H1 (cell line): ENCODE measurements around a stretch of chr10.

GRCh38 chr10:96671320-96671873, 48.9 kb downstream of the PIK3AP1 start:
- RRBS = no CpG with 5 or more reads among the region's 4 CpGs
CAGE:
- cytosol, long polyA plus RNA = no peak
- long polyA plus RNA = no peak
- nucleus, long polyA plus RNA = no peak

DNA sequence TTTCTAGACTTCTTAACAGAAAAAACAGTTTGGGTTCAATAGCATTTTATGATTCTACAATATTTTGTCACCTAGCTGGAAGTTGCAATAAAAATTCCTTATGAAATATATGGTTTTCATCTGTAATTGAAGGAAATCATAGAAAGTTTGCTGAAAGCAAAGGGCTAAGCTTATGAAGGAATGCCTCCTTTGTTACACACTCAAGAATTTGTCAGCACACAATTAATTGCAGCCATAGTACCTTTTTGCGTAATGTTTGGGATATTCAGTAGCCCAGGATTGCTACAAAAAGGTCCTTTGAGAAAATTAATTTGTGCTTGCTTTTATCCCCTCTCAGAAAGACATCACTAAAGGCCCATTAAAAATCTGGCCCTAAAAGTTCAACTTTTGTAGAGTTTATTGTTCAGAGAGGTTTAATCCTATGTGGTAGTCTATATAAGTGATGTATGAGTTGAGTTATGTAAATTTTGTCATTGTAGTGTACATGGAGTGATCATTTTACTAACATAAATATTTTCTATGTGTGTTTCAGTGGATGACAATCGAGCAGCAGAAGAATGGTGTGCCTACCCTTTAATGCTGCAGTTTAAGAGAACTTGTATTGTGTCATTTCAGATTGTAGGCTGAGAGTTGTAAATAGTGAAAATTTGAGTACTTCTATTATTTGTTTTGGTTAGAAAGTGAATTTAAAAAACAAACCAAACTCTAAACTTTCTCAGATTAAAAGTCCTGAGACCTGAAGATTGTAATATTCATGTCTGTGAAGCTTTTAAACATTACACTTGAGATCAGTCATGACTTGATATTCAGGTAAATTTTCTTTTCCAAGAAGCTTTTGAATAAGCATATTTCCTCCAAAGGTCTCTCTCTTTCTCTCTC, 126.0 kb downstream of the LCOR start:
- RRBS = no CpG with 5 or more reads among the region's 2 CpGs
CAGE:
- cytosol, long polyA plus RNA = no peak
- long polyA plus RNA = no peak
- nucleus, long polyA plus RNA = start-site peak on the plus strand centred at position 130 of the sequence, 97 bp wide, 14 reads; start-site peak on the plus strand centred at position 283 of the sequence, 17 bp wide, 6 reads

- RRBS = no CpG with 5 or more reads among the region's 12 CpGs
CAGE:
- cytosol, long polyA plus RNA = no peak
- long polyA plus RNA = no peak
- nucleus, long polyA plus RNA = no peak
Measured at GRCh38 chr10:96984712-96985118, 152.6 kb downstream of the LCOR start.

DNA sequence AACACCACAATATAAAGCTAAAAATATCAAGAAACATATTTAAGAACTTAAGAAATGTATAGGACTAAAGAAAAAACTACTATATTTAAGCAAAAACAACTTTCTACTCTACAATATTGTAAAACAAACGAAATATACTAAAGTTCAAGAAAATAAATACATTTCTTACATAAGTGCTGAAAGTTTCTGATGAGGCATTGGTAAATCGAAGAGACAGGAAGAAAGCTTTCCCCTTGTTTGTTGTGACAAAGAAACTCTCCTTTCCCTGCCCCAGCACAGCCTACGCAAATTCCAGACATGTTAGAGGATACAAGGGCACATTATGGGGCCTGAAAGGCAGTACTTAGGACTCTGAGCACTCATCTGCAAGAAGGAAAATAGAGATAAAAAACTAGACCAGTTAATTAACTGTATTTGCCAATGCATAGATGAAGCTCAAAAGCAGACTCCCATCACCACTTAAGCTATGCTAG, 22.0 kb downstream of the ARHGAP19 start:
- RRBS = no CpG with 5 or more reads among the region's 3 CpGs
CAGE:
- cytosol, long polyA plus RNA = no peak
- long polyA plus RNA = no peak
- nucleus, long polyA plus RNA = no peak

DNA sequence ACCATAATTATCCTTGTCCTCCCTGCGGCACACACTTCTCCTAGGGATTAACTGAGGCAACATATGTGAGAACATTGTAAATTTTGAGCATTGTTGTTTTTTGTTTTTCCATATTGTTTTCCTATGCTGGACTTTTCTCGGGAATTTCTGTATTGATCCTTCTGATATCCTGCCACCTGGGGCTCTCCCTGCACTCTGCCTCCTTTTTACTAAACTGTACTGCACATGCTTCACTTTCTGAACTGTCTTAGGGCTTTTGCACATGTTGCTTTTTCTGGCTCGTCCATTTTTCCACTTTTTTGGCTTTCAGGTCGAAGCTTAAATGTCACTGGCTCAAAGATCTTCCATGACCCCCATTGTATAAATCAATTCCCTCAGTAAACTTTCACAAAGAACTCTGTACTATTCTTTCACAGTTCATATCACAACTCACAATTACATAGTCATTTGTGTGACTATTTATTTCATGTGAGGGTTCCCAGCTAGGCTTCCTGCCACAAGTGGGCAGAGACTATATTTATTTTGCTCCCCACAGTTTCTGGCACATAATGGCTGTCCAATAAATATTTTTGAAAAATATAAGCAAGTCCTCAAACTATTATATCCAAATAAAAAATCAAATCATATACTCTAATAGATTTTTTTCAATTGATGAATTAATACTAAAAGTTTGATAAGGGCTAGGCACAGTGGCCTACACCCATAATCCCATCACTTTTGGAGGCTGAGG, 1.5 kb upstream of the ARHGAP19 start:
- RRBS = no CpG with 5 or more reads among the region's 4 CpGs
CAGE:
- cytosol, long polyA plus RNA = no peak
- long polyA plus RNA = no peak
- nucleus, long polyA plus RNA = no peak

- RRBS = no CpG with 5 or more reads among the region's 4 CpGs
CAGE:
- cytosol, long polyA plus RNA = no peak
- long polyA plus RNA = no peak
- nucleus, long polyA plus RNA = no peak
Measured at GRCh38 chr10:97321798-97322463, 2.9 kb downstream of the FRAT1 start.

DNA sequence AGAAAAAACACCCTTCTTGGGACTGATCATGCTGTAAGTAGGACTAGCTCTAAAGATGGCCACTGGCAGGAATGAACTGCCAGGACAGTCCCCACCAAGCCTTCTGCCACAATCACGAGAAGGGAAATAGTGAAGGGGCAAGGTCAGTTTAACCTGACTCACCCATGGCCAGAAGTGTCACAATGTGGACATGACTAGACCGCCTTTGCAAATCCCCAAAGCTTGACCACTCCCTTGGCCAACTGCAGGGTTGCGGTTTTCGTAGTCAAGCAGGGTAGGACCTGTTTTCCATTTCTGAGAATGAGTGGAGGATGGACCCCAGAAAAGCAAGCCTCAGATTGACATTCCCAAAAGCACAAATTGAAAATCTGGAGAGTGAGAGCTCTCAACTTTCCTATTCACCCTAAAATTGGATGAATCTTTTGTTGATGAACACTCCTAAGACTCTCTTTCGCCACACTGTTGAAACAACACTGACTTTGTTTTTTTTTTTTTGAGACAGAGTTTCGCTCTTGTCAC, 19.5 kb upstream of the FRAT2 start:
- RRBS = no CpG with 5 or more reads among the region's 6 CpGs
CAGE:
- cytosol, long polyA plus RNA = no peak
- long polyA plus RNA = no peak
- nucleus, long polyA plus RNA = no peak

- RRBS = no CpG with 5 or more reads among the region's 10 CpGs
CAGE:
- cytosol, long polyA plus RNA = no peak
- long polyA plus RNA = no peak
- nucleus, long polyA plus RNA = no peak
Measured at GRCh38 chr10:97366414-97366705, 31.8 kb upstream of the FRAT2 start.

- RRBS = no CpG with 5 or more reads among the region's 28 CpGs
CAGE:
- cytosol, long polyA plus RNA = no peak
- long polyA plus RNA = no peak
- nucleus, long polyA plus RNA = no peak
Measured at GRCh38 chr10:97366706-97367657, 32.5 kb upstream of the FRAT2 start.

DNA sequence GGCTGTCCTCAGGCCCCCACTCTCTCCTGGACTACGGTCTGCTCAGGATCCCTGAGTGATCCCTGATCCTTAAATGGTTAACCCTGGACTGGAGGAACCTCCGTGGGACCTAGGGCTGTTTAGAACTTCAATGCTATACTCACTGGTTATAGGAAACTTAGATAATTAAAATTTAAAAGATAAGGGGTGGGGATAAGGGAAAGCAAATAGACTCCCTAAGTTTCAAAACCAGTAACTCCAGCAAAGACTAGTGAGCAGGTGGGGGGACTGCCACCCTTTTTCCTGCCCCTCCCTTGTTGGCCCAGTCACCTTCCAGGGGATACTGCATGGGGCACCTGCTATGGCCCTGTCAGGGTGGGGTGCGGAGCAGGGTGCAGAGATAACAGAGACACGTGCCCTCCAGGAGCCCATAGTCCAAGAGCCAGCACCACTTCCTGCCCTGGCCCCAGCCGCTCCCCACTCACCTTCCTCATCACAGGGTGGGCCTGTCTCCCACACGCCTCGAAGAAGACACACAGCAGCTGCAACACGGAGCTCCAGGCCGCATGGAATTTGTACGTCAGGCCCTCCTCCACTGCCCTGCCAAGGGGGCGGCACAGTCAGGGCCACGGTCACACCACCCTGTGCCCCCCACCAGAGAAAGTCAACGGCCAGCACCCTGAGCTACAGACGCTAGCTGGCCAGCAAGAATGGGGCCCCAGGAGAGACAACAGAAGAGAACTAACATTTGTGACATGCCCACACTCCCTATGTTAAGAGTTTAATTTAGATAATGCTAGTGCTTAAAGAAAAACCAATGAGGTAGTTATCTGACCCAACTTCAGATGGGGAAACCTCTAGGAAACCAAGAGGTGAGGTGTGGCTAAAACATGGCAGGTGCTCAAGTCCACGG, 20.6 kb downstream of the RRP12 start:
- RRBS = no CpG with 5 or more reads among the region's 15 CpGs
CAGE:
- cytosol, long polyA plus RNA = no peak
- long polyA plus RNA = no peak
- nucleus, long polyA plus RNA = no peak

DNA sequence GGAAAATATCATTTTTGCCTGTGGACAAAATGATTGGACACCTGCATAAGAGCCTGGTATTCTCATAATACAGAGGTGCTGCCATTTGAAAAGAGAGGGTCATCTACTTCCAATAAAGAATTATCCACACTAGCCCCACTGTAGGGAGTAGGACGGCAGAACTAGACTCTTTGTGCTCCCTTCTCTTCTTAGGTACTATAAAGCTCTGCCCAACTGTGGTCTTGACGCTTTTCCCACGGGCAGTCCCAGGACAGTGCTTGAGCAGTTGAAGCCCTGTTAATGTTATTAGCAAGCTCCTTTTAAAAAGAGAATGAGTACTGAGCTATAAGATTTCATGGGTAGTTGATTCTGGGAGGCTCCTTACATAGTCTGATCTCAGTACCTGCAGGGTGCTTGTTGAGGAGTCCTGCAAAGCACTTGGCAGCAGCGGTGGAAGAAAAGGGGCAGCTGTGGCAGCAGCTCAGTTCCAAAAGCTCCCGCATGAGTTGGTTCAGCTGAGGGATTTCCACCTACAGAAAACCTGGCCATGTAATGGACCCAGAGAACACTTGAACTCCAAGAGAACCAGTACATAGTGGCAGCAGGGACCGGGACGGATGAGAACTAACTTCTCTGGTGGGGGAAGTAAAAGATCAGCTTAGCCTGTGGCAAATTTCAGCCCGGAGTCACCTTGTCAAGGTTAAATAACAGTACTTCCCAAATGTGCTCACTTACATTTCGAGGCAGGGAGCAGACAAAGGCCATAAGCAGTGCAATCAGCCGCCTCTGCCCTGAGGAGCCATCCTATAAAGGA, 15.3 kb downstream of the ZDHHC16 start:
- RRBS = 93% methylated on average over 3 of the region's 10 CpGs
CAGE:
- cytosol, long polyA plus RNA = no peak
- long polyA plus RNA = no peak
- nucleus, long polyA plus RNA = no peak

- RRBS = no CpG with 5 or more reads among the region's 24 CpGs
CAGE:
- cytosol, long polyA plus RNA = no peak
- long polyA plus RNA = no peak
- nucleus, long polyA plus RNA = no peak
Measured at GRCh38 chr10:97497406-97498036, 701 bp downstream of the MMS19 start.

DNA sequence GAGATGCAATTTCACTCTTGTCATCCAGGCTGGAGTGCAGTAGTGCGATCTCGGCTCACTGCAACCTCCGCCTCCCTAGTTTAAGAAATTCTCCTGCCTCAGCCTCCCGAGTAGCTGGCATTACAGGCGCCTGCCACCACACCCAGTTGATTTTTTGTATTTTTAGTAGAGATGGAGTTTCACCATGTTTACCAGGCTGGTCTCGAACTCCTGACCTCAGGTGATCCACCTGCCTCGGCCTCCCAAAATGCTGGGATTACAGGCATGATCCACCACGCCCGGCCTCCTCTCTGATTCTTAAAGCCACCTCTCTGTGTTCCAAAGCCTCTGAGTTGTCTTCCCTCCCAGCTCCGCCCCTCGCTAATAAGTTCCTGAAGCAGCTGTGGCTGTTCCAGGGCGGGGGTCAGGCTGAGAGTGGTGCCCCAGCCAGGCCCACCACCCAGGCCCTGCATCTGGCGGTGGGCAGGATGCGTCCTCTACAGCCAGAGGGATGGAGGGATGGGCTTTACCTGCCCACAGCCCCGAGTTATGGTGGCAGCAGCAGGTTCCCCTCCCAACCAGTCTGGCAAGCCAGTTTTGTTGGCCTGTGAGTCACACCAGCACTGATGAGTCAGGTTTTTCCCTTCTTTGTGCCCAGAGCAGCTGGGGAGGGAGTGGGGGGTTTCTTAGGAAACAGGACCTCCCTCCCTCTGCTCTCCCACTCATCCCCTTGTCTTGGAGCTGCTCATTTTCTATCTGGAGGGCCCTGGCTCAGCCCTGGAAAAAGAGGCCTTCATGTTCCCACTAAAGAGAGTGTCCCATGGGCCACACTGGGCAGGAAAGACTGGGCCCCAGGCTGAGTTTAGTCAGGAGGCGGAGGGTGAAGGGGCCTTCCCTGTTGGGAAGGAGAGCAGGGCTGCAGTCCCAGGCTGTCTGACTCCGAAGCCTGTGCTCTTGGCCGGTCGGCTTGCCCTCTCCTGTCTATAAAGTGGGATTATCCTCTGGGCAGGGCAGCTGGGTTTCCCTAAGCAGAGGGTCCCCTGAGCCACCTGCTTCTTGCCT, 30.5 kb upstream of the ANKRD2 start:
- RRBS = no CpG with 5 or more reads among the region's 19 CpGs
CAGE:
- cytosol, long polyA plus RNA = no peak
- long polyA plus RNA = no peak
- nucleus, long polyA plus RNA = no peak

GRCh38 chr10:97549853-97550763, 22.5 kb upstream of the ANKRD2 start:
- RRBS = no CpG with 5 or more reads among the region's 19 CpGs
CAGE:
- cytosol, long polyA plus RNA = no peak
- long polyA plus RNA = no peak
- nucleus, long polyA plus RNA = no peak

DNA sequence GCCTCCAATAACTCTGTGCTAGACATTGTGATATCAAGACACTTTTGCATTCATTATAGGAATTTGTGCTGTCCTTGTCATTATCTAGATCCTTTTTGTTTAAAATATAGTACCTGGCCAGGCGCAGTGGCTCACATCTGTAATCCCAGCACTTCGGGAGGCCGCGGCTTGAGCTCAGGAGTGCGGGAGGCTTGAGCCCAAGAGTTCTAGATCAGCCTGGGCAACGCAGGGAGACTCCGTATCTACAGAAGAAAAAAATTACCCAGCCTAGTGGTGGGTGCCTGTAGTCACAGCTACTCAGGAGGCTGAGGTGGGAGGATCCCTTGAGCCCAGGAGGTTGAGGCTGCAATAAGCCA, 570 bp upstream of the MORN4 start:
- RRBS = no CpG with 5 or more reads among the region's 7 CpGs
CAGE:
- cytosol, long polyA plus RNA = no peak
- long polyA plus RNA = no peak
- nucleus, long polyA plus RNA = no peak

GRCh38 chr10:97721823-97722535, 8.4 kb downstream of the MARVELD1 start:
- RRBS = no CpG with 5 or more reads among the region's 11 CpGs
CAGE:
- cytosol, long polyA plus RNA = no peak
- long polyA plus RNA = no peak
- nucleus, long polyA plus RNA = no peak

DNA sequence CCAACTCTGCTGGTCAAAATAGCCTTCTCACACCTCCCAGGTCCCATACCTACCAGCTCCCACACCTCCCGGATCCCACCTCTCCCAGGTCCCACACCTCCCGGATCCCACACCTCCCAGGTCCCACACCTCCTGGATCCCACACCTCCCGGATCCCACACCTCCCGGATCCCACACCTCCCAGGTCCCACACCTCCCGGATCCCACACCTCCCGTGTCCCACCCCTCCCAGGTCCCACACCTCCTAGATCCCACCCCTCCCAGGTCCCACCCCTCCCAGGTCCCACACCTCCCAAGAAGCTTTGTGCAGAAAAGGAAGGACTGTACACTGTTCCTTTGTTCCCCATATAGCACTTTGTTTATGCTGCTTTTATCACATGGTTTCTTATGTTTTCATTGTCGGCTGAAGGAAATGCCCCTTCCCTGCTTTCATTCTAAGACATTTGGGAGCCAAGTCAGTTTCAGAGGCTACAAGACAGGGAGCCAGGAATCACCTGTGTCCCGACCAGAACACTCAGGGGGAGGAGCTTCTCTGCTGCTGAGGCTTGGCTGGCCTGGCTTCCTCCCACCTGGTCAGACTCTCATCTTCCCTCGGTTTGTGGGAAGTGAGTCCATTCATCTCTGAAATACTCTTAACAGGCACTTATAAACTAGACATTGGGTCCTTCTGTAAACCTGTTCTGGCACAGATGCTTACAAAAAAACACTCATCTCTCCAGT, 19.8 kb upstream of the GOLGA7B start:
- RRBS = no CpG with 5 or more reads among the region's 9 CpGs
CAGE:
- cytosol, long polyA plus RNA = no peak
- long polyA plus RNA = no peak
- nucleus, long polyA plus RNA = no peak

GRCh38 chr10:97895772-97896130, 46.1 kb downstream of the GOLGA7B start:
- RRBS = 90% methylated on average over 4 of the region's 14 CpGs
CAGE:
- cytosol, long polyA plus RNA = no peak
- long polyA plus RNA = no peak
- nucleus, long polyA plus RNA = no peak

DNA sequence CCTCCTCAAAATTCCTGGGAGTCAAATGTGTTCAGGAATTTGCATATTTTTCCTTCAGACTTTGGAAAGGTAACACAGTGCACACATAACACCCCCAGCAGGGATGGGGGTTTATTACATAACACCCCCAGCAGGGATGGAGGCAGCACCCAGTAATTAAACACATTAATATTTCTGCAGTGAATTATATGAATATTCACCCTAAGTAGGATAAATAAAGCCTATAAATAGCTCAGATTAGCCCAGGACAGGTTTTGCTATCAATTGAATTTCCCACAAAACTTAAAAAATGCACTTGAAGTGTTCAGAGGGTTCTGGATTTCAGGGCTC, 76.8 kb downstream of the GOLGA7B start:
CAGE:
- cytosol, long polyA plus RNA = no peak
- long polyA plus RNA = no peak
- nucleus, long polyA plus RNA = no peak

DNA sequence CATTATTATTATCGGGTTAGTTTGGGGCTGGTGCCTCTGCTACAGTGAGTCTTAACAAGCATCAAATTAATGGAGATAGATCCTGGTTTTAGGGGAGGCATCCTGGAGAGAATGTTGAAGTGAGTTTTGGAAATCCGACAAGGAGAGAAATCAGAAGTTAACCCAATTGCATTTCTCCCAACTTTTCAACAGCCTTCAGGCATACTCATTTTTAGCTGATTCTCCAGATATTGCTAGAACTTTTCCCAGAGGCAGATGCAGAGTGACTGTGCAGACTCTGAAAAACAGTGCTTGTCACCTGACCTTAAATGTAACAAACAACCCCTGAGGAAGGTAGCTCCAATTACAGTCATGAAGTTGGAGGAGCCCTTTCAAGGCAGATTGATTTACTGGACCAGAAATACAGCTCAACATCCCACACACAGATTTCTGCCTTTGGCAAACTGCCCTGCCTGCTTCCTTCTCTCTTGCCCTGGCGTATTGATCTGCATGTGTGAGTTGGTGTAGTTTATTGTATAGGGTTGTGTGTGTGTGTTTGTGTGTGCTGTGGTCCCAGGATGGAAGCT, 38.6 kb downstream of the PYROXD2 start:
- RRBS = no CpG with 5 or more reads among the region's 3 CpGs
CAGE:
- cytosol, long polyA plus RNA = no peak
- long polyA plus RNA = no peak
- nucleus, long polyA plus RNA = no peak